Mesenchymal stem cell of adipose (primary cell): ENCODE measurements around a stretch of chr3.

DNA sequence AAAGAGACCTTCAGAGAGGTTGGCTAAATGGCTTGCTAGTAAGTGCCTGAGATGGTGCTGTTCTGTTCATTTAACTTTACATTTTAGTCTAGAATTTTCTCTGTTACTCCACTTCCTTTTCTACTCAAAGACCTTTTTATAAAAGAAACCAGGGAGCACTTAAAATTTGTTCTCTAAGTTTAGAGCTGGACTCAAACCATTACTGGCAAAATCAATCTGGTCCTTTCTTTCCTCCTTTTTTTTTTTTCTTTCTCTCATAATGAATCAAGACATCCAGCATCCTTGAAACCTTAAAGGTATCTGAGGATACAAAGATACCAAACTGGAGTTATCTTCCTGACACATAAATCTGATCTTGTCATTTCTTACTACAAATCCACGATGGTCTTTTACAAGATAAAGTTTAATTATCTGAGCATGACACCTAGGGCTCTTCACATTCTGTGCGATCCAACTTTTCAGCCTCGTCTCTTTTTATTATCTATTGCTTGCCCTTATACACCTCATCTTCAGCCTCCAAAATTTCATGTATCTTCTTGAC lies 36.3 kb downstream of the CHL1 start:
- CAGE, long polyA plus RNA = no peak

- CAGE, long polyA plus RNA = no peak
These were observed 236.6 kb upstream of the CNTN6 start for GRCh38 chr3:856094-856699.

DNA sequence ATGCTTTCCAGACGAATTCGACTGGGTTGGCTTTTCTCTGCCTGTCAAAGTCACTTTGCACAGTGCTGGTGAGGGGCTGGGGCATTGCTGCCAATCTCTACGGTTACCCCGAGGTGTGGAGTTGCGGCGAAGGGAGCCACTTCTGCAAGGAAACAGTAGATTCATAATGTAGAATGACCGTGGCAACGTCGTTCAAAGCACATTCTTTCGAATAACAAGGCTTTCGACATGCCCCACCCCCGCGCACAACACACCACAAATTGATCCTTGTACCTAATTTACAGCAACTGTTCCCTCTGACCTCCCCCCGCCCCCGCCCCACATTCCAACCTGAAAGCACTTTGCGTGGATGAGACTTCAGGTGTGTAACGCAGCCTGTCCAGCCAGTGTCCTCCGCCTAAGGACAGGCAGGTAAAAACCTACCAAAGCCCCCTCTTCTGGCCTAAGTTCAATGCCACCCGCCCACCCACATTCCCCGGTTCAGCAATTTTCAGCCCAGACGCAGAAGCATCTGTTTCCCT lies 789 bp upstream of the CNTN4 start:
- CAGE, long polyA plus RNA = no peak

GRCh38 chr3:2870542-2871107 lies 239.5 kb downstream of the IL5RA start:
- CAGE, long polyA plus RNA = no peak

- CAGE, long polyA plus RNA = no peak
These were observed 58.4 kb upstream of the SETMAR start for GRCh38 chr3:4244667-4245272.

DNA sequence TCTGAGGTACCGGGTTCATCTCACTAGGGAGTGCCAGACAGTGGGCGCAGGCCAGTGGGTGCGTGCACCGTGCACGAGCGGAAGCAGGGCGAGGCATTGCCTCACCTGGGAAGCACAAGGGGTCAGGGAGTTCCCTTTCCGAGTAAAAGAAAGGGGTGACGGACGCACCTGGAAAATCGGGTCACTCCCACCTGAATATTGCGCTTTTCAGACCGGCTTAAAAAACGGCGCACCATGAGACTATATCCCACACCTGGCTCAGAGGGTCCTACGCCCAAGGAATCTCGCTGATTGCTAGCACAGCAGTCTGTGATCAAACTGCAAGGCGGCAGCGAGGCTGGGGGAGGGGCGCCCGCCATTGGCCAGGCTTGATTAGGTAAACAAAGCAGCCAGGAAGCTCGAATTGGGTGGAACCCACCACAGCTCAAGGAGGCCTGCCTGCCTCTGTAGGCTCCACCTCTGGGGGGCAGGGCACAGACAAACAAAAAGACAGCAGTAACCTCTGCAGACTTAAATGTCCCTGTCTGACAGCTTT lies 49.8 kb upstream of the SETMAR start:
- CAGE, long polyA plus RNA = no peak

DNA sequence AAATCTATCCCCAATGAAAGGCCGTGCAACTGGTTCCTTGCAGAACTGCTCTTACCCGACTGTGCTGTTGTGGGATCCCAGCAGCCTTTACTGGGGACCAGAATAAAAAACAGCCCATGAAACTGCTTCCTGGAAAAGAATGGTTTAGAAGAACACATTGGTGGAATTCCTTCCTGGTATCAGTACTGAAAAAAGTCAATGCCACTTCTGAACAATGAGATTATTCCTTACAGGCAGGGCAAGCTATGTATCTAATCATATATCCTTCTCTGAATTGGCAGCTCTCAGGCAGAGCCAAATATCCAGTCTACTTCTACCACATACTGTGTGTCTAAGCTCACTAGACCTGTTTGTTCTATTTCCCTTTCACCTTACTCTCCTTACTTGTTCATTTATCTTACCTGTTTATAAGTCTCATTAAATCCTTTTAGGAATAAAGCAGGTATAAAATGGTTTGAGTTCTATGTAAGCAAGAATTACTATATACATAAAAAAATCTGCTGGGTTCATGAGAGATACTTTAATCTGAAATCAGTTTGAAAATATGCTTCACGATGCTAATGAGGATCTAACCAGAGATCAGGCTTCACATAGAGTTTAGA lies 8.3 kb downstream of the SETMAR start:
- CAGE, long polyA plus RNA = no peak

- CAGE, long polyA plus RNA = no peak
These were observed 190.2 kb downstream of the ITPR1 start for GRCh38 chr3:4683195-4683994.

GRCh38 chr3:4749377-4750031 lies 229.7 kb upstream of the BHLHE40 start:
- CAGE, long polyA plus RNA = no peak

GRCh38 chr3:4773032-4773522 lies 206.2 kb upstream of the BHLHE40 start:
- CAGE, long polyA plus RNA = no peak

DNA sequence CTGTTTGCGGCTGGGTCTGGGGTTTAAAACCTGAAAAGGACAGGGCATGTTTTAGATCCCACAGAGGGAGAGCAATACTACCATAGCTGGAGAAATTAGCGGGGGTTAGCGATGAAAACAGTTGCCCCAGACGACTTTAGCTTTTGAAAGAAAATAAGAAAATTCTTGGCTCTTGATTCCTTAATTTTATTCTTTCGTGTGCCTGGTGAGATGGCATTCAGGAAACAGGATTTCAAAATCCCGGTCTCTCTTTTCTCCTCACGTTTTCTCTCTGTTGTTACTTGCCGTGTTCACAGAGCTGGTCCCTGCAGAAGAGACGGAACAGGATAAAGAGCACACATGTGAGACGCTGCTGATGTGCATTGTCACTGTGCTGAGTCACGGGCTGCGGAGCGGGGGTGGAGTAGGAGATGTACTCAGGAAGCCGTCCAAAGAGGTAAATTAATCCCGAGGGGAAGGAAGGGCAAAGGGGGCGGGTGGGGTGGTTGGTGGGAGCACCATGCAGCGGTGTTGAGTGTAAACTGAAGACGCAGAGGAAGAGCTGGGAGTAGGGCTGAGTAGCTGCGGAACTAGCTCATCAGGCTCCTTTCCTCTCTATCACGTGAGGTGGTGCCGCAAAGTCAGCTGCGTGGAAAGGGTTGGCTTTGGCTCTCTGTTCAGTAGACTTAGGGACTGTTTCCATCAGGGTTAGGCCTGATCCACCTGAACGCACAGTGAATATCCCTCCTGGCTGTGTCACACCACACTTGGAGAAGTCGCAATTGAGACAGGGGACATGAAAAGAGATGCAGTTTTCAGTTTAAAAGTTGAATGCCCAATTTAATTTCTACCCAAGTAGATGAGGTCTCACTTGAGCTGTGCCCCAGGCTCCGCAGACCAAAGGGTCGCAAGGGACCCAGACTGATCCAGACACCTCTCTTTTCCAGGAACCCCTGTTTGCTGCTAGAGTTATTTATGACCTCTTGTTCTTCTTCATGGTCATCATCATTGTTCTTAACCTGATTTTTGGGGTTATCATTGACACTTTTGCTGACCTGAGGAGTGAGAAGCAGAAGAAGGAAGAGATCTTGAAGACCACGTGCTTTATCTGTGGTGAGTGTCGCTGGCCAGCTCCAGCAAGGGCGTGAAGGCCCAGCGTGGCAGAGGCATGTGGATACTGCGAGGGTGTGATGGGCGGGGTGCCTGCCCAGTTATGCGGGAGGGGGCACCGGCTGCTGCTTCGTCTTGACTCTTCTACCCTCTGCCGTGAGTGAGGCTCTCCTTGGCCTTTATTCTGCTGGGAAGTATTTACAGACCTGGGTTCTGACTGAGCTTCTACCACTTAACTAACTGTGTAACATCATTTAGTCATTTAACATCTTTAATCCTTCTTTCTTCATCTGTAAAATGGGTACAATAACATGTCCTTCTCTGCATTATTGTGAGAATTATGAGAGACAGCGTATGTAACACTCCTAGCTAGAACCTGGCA lies 164.6 kb upstream of the BHLHE40 start:
- CAGE, long polyA plus RNA = no peak

GRCh38 chr3:4825520-4826666 lies 153.3 kb upstream of the BHLHE40 start:
- CAGE, long polyA plus RNA = no peak

DNA sequence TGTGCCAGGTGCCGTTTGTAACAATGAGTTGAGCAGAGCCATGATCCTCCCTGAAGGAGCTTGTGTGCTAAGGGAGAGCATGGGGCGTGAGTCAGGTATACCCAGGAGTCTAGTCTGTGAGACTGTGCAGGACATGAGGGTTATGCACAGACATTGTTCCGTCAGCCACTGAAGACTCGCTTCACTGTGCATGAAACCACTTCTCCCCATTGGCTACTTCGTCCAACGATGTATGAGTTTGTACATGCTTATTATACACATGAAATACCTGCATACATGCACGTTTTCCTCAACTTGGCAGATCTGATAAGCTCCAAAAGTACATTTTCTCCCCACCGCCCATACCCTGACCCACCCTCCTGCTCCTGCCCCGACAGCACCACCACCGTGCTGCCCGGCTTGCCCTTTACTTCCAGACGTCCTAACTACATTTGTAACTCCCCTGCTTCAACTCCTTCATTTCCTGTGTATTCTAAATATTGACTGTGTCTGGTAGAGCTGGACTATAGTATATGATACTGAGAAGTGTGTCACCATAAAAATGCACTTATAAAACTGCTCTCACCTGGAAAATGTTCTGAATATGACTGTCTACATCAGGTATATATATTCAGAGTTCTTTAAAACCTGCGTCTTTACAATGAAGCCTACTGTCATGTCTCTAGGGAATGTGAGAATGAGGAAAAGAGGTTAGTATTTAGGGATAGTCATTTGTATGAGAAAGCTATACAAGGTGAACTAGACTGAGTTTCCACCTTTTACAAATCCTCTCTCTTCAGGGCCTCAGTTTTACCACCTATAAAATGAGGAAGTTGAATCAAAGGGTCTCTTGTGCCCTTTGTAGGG lies 152.2 kb upstream of the BHLHE40 start:
- CAGE, long polyA plus RNA = no peak

GRCh38 chr3:4866653-4867471 lies 112.4 kb upstream of the BHLHE40 start:
- CAGE, long polyA plus RNA = no peak

- CAGE, long polyA plus RNA = no peak
These were observed 2.2 kb upstream of the BHLHE40 start for GRCh38 chr3:4976709-4977835.

- CAGE, long polyA plus RNA = no peak
These were observed 7.6 kb downstream of the BHLHE40 start for GRCh38 chr3:4986432-4987674.

- CAGE, long polyA plus RNA = no peak
These were observed 27.5 kb downstream of the BHLHE40 start for GRCh38 chr3:5006591-5007185.

- CAGE, long polyA plus RNA = no peak
These were observed 44.1 kb downstream of the BHLHE40 start for GRCh38 chr3:5023051-5023957.

- CAGE, long polyA plus RNA = no peak
These were observed 11.2 kb downstream of the ARL8B start for GRCh38 chr3:5132974-5134038.

- CAGE, long polyA plus RNA = no peak
These were observed 15.4 kb downstream of the EDEM1 start for GRCh38 chr3:5202848-5203273.